ENCODE measurements around a stretch of chr3.

- RAMPAGE, long total RNA, result no peak
- RRBS, result no CpG with 5 or more reads among the region's 4 CpGs
Observed at GRCh38 chr3:146658399-146658694, 53.2 kb upstream of the PLSCR5 start.

DNA sequence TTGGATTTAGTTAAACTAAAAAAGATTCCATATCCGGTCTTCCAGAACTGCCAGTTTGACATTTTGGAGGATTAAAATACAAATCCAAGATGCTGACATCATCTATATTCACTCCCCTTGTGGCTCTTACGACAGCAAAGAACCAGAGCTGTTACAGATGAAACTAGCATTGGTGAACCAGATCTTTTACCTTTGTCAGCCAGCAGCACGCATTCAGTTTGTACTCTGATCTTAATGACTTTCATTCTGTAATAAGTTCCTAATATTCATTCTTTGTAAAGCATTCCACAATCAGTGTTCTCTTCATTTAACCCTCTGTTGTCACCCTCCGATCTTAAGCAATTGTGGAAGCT lies 218.6 kb downstream of the ZIC4 start:
- RAMPAGE, long total RNA, result no peak
- RRBS, result no CpG with 5 or more reads among the region's 4 CpGs

- RAMPAGE, long total RNA, result no peak
- RRBS, result 3% methylated on average over 21 of the region's 62 CpGs
Observed at GRCh38 chr3:147391950-147393128, 14.0 kb downstream of the ZIC4 start.

GRCh38 chr3:147396377-147396899 lies 9.9 kb downstream of the ZIC4 start:
- RAMPAGE, long total RNA, result no peak
- RRBS, result 8% methylated on average over 7 of the region's 32 CpGs

- RAMPAGE, long total RNA, result no peak
- RRBS, result no CpG with 5 or more reads among the region's 4 CpGs
Observed at GRCh38 chr3:147398981-147399664, 7.2 kb downstream of the ZIC4 start.

DNA sequence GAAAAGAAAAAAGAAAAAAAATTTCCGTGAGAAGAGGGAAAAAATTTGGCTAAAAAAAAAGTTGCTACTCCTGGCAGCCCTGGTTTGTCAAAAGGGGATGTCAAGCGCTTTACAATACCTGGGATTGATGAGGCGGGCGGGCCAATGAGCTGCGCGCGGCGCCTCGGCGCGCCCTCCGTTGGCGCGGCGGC lies 201 bp upstream of the ZIC1 start:
- RAMPAGE, long total RNA, result no peak
- RRBS, result no CpG with 5 or more reads among the region's 15 CpGs

DNA sequence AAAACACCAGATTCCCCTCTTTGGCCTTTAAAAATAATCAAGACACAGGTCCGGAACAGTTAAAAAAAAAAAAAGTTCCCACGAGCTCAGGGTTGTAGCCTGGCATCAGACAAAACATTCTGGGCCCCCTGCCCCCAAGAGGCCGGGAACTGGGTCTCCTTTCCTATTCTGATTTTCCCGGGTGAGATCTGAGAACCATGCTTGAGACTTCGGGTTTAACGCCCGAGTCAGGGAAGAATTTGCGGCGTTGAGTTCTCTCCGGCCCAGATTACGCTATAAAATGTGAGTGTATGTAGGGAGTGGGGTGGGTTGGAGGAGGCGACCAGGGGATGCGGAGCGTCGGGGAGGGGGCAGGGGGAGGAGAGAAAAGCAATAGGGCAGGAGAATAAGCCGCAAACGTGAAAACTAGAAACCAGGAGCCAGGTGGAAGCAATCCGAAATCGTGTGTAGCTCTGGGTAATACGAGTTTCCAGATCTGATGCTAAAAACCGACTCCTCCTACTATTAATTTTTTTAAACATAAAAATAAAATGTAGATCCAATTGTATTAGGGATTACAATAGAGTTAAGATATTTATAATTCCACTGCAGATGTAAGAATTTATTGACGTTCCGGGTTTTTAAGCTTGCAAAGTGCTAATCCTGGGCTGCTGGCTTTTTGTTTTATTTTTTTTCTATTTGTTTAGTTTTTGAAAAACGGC lies 2.8 kb downstream of the ZIC1 start:
- RAMPAGE, long total RNA, result no peak
- RRBS, result 8% methylated on average over 8 of the region's 24 CpGs

- RAMPAGE, long total RNA, result no peak
- RRBS, result no CpG with 5 or more reads among the region's 2 CpGs
Observed at GRCh38 chr3:148794336-148794676, 33.3 kb upstream of the CPB1 start.

DNA sequence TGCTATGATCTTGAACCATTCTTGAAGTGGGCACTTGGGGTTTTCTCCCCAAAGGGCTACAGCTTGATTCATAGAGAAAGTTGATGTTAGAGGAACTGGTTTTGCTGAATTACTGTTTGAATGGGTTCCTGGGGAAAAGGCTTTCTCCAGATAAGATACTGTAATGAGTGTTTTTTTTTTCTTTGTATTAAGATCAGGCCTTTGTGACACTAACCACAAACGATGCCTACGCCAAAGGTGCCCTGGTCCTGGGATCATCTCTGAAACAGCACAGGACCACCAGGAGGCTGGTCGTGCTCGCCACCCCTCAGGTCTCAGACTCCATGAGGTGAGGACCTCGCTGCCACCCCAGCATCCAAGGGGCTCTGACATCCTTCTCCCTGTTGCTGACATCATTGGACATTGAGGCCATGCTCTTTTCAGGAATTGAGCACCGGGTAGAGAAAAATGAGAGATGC lies 2.6 kb downstream of the GYG1 start:
- RAMPAGE, long total RNA, result no peak
- RRBS, result no CpG with 5 or more reads among the region's 6 CpGs

- RAMPAGE, long total RNA, result no peak
- RRBS, result no CpG with 5 or more reads among the region's 10 CpGs
Observed at GRCh38 chr3:149186472-149186941, 35.1 kb downstream of the CP start.

DNA sequence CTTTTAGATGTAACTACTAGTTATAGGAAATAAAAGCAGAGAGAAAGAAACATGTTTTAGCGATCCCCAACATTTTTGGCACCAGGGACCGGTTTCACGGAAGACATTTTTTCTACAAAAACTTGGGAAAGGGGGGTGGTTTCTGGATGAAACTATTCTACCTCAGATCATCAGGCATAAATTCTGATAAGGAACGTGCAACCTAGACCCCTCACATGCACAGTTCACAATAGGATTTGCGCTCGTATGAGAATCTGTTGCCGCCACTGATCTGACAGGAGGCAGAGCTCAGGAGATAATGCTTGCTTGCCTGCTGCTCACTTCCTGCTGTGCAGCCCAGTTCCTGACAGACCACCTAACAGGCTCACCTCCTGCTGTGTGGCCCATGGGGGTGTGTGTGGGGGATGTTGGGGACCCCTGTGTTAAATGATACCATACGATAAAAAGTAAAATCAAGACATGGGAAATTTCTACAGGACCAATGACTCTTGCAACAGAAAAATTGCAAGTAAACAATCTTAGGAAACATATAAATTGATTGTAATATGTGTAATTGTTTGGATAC lies 24.0 kb downstream of the CP start:
- RAMPAGE, long total RNA, result no peak
- RRBS, result no CpG with 5 or more reads among the region's 8 CpGs

GRCh38 chr3:149207258-149207827 lies 14.3 kb downstream of the CP start:
- RAMPAGE, long total RNA, result no peak
- RRBS, result no CpG with 5 or more reads among the region's 3 CpGs

DNA sequence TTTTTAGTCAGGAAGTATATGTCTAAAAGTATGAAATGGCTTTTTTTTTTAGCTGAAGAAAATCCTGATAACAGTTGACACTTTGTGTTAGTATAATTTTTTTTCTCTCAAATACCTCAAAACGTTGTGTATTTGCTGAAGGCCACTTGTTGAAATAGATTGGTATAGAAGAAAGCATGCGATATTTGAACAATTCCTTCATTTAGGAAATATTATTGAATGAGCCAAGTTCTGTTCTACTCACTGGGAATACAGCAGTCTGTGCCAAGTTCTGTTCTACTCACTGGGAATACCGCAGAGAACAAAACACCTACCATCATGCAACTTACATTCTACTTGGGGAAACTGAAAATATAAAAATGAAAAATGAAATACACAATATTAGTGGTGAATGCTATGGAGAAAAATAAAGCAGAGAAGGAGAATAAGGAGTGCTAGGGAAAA lies 1.3 kb upstream of the CP start:
- RAMPAGE, long total RNA, result no peak
- RRBS, result no CpG with 5 or more reads among the region's 3 CpGs

GRCh38 chr3:149277263-149277538 lies 55.6 kb upstream of the CP start:
- RAMPAGE, long total RNA, result no peak
- RRBS, result no CpG with 5 or more reads among the region's 2 CpGs

DNA sequence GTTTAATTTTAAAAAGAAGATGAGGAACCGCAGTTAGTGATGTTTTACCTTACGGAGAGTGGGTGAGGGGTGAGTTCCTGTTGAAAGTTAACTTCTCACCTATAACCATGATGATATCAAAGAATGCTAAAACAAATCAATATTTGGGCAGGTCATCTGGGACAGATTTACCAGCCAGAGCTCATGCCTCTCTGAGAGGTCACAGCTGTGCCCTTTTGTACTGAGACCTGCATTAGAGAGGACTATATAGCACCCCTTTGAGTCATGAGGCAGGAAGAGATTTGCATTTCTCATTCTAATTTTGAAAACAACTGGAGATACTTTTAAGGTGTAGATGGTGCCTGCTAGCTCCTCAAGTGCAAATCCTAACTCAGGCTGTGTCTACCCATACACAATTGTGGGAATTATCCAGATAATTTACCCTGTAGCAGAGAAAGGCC lies 6.0 kb upstream of the TM4SF4 start:
- RAMPAGE, long total RNA, result no peak
- RRBS, result no CpG with 5 or more reads among the region's 2 CpGs

DNA sequence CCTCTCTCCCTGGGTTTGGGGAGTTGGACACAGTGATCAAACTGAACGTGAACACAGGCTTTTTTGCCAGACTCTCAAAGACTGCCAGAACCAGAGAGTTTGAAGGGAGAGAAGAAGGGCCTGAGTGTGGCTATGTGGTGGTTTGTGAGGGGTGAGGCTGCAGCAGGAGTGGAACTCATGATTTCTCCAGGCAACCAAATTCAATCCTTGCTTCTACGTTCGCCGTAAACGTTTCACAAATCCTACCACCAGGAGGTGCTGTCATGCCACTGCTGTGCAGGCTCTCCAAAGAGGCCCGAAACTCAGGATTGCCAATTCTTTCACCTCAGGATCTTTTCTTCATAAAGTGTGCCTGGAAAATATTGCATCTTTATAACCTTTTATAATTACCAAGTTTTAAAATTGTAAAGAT lies 19.6 kb downstream of the TM4SF4 start:
- RAMPAGE, long total RNA, result no peak
- RRBS, result no CpG with 5 or more reads among the region's 6 CpGs

DNA sequence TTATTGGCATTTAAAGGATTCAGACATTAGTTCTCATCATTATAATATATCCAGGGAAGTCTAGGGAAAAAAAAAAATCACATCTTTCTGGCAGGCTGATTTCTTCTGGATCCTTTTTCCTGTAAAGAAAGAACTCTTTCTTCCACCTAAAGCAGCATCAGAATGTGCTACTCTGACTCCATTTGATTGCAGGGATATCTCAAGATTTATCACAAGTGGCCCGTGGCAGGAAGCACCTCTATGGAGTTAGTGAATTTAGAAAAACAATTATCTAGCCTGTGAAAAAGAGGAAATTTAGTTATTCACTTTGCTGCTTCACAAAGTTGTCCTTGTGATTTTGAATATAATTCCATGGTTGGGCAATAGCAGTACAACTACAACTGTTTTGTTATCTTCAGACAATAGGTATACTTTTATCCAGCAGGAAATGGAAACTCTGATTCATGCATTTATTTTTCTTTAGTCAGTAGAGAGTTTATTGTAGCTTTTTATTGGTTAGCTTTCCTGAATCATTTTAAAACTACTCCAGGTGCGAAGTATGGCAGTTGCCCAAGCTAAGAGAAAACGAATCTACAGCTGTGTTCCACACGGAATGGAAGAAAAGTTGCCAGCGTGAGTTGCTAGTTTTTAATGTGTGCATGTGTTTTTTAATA lies 80.2 kb downstream of the TM4SF4 start:
- RAMPAGE, long total RNA, result no peak
- RRBS, result no CpG with 5 or more reads among the region's 5 CpGs

DNA sequence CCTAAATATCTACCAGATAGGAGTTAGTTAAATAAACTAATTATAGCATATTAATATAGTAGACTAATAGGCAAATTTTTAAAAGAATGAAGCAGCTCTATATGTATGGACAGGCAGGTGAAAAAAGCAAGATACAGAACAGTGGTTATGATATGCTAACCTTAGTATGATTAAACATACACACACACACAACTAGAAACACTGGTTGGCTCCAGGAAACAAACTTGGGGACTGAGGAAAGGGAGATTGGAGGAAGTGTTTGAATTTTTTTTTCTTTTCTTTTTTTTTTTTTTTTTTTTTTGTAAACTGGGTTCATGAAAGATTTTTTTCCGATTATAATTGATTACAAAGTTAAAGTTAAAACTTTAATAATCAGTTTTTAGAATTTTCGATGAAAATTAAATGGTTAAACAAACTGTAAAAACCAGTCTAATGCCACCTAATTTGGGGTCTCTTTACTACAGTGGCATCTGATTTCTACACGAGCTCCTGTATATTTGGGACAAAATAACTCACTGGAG lies 86.8 kb downstream of the WWTR1 start:
- RAMPAGE, long total RNA, result no peak
- RRBS, result no CpG with 5 or more reads among the region's 3 CpGs

DNA sequence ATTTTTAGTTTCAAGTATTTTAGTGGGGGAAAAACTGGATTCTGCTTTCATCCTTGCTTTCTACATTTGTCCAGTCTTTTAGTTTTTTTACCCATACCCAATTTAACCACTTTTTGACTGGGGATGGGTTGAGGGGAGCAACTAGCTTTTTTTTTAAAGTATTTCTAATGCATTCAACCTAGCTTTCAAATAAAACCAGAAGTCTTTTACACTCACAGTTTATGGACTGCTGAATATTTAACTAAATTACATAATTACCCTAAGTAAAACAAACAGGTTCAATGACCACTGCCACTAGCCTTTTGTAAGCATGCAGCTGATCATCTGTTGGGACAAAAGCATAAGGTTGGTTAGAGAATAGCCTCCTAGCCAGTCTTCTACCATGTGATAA lies 13.4 kb downstream of the PFN2 start:
- RAMPAGE, long total RNA, result no peak

DNA sequence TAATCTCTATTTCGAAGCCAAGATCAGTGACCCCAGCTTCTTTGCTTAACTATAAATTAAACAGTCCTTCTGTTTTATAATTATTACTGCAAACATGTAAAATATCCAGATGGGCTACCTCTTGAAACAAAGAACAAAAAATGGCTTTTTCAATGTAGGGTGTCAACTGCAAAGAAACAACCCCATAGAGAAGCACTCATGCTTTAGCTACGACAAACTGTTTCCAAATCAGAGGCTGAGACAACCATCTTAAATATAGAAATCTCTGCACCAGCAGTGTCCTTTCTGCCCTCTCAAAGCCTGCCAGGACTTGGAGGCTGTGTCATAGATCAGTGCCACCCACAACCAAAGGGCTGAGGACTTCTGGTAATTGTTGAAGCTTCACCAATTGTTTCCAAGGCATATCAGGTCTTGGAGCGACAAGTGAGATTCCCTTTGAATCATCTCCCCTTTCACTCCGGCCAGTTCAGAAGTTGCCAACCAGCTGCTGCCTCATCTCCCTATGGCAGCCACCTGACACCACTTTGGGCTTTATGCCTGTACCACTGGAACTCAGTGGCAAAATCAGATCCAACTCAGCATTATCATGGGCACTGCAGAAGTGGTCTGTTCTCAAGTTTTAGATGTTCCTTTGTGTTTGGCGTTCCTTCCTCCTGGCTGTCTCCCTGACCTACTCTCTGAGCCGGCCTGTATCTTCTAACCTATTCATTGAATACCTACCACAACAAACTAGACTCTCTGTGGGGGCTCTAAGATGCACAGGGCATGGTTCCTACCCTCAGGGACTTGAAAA lies 90.6 kb upstream of the PFN2 start:
- RAMPAGE, long total RNA, result no peak
- RRBS, result no CpG with 5 or more reads among the region's 6 CpGs